Calu3 (cell line): ENCODE measurements around a stretch of chr4.

DNA sequence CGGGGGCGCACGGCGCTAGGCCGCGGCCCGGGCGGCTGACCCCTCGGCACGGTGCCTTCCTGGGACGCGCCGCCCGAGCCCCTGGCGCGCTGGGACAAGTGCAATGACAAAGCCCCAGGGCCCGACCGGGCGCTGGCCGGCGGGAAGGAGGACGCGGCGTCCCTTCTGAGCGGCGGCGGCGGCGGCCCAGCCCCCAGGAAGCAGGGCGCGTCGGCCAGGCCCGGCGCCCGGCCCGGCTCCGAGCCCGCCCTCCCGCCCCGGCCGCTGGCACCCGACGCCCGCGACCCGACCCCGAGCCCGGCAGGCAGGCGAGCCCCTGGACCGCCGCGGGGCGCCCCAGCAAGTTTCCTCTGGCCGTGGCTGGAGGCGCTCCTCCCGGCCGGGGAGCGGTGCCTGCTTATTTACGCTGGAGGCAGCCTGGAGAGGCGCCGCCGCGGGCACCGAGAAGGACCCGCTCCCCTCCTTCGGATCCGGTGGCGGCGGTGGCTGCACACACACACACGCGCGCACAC lies 892 bp downstream of the IRF2 start:
- PRO-cap: bidirectional peak, plus-strand start at position 109 of the sequence, minus-strand start at position 167 of the sequence; bidirectional peak, plus-strand start at position 461 of the sequence, minus-strand start at position 456 of the sequence

GRCh38 chr4:184546937-184547871 lies 72.9 kb upstream of the IRF2 start:
- PRO-cap: no peak

DNA sequence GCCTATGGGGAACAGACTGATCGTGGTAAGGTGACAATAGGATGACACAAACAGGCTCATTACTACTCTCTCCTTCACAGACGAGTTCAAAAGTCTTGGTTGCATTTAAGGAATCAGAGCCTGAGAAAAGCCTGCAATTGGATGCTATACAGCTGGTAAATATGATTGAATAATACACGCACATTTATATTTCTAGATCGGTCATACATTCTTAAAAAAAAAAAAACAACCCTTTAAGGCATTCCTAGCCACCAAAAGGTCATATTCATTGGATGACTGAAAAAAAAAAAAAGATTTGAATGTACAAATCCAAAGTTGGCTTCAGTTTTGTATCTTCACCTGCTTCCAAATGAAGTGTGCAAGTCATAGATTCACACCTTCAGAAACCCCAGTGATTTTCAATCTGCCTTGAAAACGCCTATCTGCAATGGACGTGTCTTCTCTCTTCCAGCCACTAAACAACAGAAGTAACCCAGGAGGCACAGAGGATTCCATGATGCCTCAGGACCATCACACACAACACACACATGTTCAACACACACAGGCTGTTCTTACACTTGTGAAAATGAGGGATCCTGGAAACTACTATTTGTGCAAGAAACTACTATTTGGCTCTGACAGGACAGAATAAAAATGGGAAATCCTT lies 43.6 kb downstream of the ACSL1 start:
- PRO-cap: no peak

DNA sequence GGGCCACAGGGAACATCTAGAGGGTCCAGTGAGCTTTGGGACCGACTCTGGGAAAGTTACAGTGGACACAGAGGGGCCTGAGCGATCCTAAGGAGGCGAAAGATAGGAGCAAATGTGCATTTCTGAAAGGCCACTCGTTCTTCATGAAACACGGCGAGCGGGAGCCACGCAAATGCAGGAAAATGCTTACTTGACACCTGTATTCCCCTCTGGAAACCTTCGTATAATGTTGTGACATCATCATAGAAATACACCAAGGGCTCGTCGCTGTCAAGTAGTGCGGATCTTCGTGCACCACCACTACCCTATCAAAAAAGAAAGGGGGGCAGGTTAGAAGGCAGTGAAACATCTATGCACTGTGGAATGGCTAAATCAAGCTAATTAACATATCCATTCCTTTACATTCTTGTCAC lies 37.3 kb downstream of the ACSL1 start:
- PRO-cap: no peak

DNA sequence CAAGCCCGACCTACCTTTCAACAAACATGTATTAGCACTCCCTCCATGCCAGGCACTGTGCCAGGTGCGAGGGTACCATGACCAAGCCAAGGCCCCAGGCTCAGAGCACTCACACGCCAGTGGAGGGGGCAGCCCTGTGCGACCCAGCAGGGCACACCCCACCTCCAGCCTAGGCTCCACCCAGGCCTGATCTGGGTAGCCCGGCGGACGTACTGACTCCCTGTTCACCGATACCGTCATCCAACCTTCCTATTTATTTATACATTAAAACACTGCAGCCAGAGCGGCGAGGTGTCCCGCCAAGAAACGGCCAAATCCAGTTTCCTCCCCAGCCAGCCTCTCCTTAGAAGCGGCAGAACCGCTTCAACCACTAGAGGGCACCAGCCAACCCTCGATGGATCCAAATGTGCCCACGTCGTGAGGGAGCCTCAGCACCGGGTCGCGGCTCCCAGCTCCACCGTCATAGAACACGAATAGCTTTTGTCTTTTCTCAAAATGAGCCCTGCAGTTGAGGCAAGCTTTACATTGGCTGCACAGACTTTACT lies 13.2 kb upstream of the HELT start:
- PRO-cap: no peak

DNA sequence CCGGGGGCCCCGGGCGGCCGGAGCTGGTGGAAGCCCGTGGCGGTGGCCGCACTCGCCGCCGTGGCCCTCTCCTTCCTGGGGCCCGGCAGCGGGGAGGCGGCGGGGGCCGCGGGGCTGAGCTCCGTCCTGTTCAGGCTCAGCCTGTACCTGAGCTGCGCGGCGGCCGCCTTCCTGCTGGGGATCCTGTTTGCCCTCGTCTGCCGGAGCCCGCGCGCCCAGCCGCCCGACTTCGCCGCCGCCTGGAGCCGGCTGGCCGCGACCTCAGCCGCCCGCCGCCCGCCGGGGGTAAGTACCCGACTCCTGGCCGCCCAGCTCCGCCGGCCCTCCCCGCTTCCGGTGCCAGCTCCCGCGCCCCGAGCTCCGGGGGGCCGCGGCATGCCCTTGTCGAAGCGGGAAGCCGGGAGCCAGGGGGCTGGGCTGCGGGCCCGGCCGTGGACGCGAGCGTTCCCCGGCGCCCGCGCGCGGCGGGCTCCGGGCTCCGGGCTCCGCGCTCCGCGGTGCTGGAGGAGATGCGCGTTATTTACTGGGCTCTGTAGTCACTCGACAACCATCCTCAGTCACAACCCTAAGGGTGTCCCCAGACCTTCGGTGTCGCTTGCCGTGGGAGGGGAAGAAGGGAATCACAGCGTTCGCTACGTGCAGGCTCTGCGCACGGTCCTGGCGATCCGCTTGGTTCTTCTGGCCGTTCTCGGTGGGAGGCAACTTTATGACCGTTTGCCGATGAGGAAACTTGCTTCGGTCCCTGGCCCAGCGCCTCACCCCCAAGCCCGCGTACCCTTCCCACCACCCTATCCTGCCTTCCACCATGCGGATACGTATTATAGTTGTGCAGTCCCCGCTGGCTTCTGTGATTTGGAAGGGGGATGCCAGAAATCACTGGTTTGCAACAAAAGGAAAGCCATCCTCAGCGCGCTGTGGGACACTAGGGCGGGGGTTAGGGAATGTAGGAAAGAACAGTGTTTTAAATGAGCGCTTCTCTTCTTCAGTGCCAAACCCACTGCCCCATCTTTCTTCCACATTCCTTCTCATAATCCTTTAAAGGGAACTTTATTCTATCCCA lies 903 bp downstream of the SNX25 start:
- PRO-cap: bidirectional peak, plus-strand start at position 407 of the sequence, minus-strand start at position 291 of the sequence; unidirectional peak, minus-strand start at position 680 of the sequence

- PRO-cap: unidirectional peak, plus-strand start at chr4:185306374
These were observed 89.6 kb downstream of the LRP2BP start for GRCh38 chr4:185306021-185306561.

GRCh38 chr4:185534466-185535316 lies 616 bp downstream of the PDLIM3 start:
- PRO-cap: no peak

GRCh38 chr4:185536065-185536682 lies 867 bp upstream of the PDLIM3 start:
- PRO-cap: no peak

DNA sequence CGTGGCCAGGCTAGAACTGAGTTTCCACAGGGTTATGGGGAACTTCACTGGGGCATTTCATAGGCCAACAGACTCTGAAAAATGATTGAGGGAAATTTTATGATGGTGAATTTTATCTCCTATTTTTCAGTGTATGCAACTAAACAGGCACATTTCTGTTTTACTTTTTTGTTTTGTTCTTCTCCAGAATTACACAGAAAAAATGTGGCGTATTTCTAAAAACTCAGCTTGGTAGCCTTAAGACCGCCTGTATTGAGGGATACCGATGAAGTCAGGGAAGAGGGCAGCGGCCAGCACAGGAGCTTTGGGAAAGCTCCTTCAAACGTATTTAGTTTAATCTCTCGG lies 118.9 kb downstream of the SORBS2 start:
- PRO-cap: no peak

DNA sequence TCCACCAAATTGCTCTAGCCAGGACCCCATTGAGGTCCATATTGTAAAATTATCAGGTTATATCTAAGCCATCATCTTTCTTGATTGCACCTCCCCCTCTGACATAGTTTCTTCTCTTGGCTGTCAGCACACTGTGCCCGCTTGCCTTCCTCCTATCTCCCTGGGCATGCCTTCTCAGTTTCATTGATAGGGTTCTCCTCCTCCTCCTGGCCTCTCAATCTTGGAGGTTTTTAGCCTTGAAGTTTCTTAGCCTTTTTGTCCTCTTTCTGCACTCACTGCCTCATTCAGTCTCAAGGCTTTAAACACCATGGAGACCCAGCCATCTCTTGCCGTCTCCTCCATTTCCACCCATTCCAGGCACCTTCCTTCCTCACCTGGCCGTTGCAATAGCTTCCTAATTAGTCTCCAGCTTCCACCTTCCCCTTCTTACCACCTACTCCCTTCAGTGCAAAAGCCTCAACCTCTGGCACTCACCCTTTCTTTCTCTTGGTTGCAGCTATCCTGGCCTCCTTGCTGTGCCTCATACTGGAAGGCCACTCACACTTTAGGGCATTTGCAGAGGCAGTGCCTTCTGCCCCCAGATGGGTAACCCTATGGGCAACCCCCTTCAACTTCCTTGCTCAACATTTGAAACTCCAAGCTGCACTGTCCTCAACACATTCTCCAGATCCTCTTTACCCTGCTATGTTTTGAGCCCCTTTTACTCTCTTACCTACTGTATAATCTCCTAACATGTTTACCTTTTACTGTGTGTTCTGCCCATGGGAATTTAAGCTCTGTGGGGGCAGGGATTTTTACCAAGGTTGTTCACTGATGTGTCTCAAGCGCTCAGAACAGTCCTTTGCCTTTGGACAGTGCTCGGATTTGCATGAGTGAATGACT lies 53.5 kb downstream of the SORBS2 start:
- PRO-cap: no peak

DNA sequence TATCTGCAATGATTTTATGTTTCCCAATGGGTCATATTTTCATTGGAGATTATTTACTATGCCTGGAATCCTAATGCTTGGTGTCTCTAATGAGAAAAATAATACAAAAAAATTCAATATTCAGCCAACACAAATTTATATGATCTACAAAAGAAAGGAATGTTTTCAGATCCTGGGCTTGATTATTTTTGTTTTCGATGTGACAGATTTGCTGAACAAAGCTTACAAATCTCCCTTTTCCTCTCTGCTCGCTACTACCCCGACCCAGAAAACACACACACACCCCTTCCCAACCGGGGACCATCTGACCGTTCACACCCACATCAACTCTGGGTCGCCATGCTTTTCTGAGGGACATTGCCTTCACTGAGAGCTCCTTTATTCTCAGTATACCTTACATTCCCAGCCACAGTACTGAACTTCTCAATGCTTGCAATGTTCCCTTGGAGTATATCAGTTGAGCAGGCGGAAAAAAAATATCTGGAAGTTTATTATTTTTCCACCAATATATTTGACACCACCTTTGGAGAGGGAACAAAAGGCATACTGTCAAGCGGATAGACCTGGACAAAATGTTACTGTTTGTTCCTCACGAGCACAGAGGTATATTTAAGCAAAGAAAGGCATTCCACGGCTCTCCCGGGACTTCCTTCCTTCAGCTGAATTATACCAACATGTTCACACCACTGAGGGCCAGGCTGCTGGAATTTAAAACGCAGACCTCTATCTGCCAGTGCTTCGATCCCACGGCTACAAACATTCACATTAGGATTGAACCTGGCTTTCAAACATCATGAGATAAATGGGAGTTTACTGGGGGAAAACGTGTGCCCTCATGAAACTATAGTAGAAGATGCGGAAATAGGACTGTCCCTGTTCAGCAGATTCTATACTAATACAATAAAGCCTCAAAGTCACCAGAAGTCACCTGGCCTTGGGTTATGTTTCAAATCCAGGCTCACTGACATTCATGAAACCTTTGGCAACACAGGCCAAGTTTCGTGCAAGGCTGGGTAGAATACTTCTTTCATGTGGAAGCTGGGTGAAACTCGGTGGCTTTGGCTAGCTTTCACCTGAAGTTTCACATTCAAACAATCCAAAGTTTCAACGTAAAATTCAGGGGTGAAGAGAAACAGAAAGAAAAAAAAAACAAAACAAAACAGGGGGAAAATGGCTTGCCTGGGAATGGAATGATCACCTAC lies 39.7 kb downstream of the SORBS2 start:
- PRO-cap: no peak

- PRO-cap: no peak
These were observed 38.7 kb downstream of the SORBS2 start for GRCh38 chr4:185773131-185773918.

- PRO-cap: no peak
These were observed 37.7 kb downstream of the SORBS2 start for GRCh38 chr4:185774340-185774705.

GRCh38 chr4:185799203-185799929 lies 12.6 kb downstream of the SORBS2 start:
- PRO-cap: no peak

DNA sequence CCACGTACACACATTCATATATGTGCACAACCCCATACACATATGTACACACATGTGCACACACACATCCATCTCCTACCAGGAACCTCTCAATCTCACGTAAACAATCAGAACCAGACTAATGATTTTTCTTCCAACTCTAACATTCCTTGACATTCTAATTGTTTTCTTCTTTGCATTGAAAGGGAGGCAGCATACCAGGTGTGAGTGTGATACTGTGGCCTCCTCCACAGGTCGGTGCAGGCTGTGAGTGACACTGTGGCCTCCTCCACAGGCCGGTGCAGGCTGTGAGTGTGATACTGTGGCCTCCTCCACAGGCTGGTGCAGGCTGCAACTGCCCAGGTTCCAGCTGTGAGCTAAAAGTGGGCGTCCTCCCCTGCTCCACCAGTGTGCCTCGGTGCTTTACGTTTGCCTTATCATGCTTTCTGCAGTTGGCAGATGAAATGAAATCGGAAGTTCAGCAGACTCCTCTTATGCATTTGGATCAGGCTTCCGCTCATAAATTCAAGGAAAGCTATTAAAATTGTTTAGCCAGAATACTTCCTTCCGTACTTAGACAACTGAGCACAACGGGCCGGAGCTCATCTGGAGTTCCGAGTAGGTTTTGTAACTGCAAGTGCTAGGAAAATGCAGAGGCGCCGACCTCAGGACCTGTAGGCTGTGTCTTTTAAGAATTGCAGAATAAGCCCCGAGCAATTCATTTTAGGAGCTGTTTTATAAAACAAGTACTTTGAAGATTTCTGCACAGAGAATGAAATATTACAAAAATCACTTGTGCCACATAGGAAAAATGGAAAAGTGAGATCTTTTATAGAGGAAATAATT lies 12.0 kb downstream of the CYP4V2 start:
- PRO-cap: no peak

- PRO-cap: no peak
These were observed 11.4 kb upstream of the KLKB1 start for GRCh38 chr4:186215748-186216561.

DNA sequence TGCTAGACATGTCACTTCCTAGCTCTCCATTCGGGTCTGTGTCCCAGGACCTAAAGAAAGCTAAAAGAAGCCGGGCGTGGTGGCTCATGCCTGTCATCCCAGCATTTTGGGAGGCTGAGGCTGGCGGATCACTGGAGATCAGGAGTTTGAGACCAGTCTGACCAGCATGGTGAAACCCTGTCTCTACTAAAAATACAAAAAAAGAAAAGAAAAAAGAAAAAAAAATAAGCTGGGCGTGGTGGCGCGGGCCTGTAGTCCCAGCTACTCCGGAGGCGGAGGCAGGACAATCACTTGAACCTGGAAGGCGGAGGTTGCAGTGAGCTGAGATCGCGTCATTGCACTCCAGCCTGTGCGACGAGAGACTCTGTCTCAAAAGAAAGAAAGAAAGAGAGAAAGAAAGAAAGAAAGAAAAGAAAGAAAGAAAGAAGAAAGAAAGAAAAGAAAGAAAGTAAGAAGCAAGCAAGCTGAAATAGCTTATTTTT lies 806 bp upstream of the F11 start:
- PRO-cap: no peak

- PRO-cap: no peak
These were observed 84.6 kb downstream of the F11 start for GRCh38 chr4:186350548-186350957.

GRCh38 chr4:186638377-186638967 lies 83.1 kb upstream of the MTNR1A start:
- PRO-cap: no peak